ENCODE data around the gene RNF32.

DNA sequence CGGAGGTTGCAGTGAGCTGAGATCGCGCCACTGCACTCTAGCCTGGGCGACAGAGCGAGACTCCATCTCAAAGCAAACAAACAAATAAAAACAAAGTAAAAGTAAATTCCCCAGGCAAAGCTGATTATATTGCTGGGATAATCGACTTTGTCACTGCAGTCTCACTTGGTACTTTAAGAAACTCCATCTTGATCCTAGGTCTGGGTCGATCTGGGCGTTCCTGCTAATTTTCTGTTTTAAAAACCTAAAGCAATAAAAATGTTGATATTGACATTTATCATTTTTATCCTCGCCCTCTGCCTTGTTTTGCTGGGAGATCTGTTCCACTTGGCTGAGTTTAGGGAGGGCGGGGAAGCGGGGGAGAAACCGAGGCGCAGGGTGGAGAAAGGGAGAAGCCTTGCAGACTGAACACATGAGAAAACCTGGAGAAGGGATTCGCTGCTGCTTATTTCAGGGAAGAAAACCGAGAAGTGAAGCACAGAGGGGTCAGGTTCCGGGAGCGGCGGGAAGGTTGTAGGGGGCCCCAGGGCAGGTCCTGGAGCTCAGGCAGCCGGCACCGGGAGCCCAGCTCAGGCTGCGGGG, 27.2 kb upstream of the KMT2C start:
- PRO-cap: unidirectional peak, plus-strand start at position 480 of the sequence
- RAMPAGE, long total RNA, 2 experiments: no peak in any of the 2 experiments

GRCh38 chr7:152850301-152851112, 91.0 kb downstream of the ACTR3B start:
- PRO-cap: no peak
- RAMPAGE, long total RNA, 2 experiments: no peak in any of the 2 experiments

DNA sequence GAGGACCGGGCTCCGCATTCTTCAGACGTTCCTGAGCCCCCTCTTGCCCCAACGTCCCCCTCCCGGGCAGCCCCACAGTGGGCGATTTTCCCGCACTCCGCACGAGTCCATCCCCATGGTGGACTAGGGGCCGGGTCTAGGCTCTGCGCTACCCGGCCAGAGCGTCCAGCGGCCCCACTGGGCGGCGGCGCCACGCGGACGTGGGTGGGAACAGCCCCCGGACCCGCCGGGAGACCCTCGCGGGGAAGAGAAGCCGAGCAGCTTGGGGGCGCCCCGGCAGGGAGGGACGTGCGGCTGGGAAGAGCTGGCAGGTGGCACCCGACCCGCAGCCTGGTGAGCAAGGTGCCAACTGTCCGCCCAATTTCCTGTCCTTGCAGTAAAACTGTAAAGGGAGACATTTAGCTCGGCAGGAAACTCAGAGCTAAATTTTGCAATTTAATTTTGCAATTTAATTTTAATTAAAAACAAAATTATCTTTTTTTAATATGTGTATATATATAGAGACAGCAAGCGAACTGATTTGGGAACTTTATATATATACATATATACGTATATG, 166.4 kb downstream of the ACTR3B start:
- PRO-cap: no peak
- RAMPAGE, long total RNA, 2 experiments: no peak in any of the 2 experiments

GRCh38 chr7:153405979-153406891, 646.0 kb upstream of the DPP6 start:
- PRO-cap: no peak
- RAMPAGE, long total RNA, 2 experiments: no peak in any of the 2 experiments

DNA sequence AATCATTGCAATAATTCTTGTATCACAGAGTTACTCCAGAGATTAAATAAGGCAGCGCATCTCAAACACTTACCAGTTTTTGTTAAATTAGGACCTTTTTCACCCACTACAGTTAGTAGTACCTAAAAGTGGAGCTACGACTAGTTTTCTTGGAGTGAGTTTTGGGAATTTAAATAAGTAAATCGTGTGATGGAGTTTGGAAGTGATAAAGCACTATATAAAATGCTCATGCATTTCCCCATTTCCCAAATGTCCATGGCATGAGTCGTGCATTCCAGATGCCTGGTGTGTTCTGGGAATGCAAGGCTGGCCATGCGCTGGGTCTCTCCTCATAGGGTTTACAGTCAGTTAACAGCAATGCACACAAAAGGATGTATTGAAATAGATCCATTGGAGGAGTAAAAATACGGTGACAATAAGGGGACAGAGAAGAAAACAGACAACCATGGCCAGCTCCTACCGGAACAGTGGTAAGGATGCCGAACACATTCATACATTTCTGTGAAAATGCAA, 149.8 kb downstream of the DPP6 start:
- PRO-cap: no peak
- RAMPAGE, long total RNA, 2 experiments: no peak in any of the 2 experiments

DNA sequence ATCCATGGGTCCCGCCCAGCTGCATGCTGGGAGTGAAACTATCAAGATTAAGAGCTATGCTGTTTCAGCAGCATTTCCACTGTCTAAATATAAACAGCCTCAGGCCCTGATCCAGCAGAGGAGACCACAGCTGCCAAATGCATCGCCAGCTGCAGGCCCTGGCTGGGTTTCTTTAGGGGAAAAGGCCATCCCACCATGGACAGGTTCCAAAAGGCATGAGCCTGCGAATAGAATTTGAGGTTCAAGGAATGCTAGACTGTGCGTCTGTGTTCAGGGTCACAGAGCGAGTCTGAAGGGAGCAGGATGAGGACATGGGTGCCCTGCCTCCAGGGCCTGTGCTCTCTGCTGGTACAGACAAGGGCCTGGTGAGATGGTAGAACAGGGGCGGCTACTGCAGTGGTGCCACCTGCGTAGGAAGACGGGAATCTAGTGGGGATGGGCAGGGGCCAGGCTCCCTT, 411.3 kb downstream of the PAXIP1 start:
- PRO-cap: no peak
- RAMPAGE, long total RNA, 2 experiments: no peak in any of the 2 experiments

DNA sequence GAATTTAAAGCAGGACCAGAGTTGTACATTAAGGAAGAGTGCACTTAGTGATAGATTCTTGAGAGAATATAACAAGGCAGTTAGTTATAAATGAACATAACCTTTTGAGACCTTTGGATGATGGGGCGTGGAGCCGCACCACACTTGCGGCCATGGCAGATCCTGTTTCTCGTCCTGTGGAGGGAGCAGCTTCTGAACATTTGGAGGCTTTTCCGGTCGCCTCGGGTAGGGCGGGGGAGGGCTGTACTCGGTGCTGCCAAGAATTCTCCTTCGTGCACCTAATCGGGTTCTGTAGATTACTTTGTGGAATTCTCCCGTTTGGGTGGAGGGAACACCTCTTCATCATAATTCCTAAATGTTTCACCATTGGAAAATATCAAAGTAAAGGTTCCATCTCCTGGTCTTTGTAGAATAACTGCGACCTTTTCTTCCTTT, 321.5 kb downstream of the PAXIP1 start:
- PRO-cap: no peak
- RAMPAGE, long total RNA, 2 experiments: no peak in any of the 2 experiments

GRCh38 chr7:154702814-154703088, 300.2 kb downstream of the PAXIP1 start:
- PRO-cap: unidirectional peak, plus-strand start at chr7:154702976
- RAMPAGE, long total RNA, 2 experiments: no peak in any of the 2 experiments

DNA sequence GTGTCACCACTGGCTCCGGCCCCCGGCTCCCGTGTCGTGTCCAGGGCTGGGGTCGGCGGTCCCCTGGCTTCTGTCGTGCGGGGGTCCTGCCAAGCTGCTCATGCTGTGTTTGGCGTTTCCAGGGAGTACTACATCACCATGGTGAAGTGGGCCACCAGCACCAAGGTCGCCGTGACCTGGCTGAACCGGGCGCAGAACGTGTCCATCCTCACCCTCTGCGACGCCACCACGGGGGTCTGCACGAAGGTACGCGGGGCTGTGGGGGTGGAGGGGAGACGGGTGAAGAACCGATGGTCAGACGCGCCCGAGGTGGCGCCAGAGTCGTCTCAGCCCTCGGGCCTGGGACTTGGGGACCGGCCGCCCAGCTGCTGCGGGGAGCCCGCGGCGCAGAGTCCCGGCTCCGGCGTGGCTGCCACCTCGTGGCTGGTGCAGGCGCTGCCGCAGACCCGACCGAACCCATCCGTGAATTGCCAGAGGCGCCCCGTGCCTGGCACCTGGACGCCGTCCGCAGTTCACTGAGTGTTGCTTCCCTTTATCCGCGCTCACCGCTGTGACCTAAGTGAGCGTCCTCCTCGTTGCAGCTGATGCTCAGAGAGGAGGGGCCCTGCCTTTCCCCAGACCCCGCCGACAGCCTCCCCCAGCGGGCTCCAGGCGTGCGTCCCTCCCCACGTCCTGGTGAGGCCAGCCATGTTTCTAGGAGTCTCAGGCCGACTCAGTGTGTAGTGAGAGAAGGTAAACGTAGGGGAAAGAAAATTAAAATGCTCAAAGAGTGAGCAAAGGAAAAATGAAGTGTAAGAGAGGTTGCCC, 208.8 kb downstream of the PAXIP1 start:
- PRO-cap: no peak
- RAMPAGE, long total RNA, 2 experiments: no peak in any of the 2 experiments

DNA sequence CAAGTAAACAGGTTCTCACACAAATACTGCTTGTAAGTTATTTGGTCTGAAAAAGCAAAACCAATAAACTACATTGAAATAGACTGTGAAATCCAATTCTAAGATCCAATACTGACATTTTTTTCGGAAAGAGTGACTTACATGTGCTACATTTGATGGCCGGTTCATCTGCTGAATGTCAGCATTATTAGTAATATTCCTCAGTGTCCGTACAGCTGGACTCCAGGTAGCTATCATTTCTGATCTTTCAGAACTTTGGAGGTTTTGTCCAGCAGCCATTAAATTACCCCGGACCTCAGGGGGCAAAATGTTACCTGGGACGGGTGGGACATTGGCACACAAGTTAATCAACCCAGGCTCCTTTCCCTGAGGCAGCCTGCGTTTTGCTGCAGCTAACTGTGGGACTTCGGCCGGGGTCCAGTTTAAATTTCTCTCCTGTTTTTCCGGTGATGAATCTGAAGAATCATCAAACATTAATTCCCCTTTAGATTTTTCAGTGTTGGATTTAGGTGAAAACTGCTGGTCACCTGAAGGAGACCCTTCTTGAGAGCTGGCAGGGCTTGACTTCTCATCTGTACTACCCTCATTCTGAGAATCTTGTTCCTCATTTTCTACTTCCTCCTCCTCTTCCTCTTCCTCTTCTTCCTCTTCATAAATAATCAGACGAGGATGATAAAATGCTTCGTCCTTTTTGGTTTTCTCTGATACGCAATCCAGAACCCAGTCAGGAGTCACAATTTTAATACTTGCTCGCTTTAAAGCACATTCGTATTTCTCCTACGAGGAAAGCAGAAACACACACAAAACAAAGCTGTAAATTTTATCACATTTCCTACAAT, 27.1 kb downstream of the PAXIP1 start:
- PRO-cap: no peak
- RAMPAGE, long total RNA, 2 experiments: no peak in any of the 2 experiments

DNA sequence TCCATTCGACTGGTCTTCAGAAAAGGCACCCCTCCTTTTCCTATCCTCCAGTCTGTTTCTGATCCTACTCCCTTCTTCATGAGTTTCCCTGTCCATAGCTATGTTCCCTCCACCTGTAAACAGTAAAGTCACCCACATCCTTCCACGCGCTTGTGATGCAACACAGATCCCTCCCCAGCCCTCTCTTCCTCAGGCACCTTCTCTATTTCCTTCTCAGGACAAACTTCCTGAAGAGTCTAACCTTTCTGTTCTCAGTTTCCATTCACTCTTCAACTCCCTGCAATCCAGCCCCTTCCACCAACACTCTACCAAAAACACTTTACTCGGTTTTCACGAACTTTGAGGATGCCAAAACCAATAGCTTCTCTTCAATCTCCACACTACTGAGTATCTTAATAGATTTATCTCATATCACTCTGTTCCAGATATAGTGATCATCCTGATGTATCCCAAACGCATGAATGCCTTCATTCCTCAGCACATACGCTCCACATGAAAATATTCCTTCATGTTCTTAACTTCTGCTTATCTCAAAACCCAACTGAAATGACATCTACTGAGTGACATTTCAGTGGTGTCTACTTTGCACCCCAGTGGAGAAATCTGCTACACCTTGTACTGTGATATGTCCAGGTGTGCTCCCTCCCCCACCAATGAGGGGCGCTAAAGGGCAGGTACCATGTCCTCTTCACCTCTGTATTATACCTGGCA, 2.4 kb downstream of the PAXIP1 start:
- PRO-cap: no peak
- RAMPAGE, long total RNA, 2 experiments: no peak in any of the 2 experiments

DNA sequence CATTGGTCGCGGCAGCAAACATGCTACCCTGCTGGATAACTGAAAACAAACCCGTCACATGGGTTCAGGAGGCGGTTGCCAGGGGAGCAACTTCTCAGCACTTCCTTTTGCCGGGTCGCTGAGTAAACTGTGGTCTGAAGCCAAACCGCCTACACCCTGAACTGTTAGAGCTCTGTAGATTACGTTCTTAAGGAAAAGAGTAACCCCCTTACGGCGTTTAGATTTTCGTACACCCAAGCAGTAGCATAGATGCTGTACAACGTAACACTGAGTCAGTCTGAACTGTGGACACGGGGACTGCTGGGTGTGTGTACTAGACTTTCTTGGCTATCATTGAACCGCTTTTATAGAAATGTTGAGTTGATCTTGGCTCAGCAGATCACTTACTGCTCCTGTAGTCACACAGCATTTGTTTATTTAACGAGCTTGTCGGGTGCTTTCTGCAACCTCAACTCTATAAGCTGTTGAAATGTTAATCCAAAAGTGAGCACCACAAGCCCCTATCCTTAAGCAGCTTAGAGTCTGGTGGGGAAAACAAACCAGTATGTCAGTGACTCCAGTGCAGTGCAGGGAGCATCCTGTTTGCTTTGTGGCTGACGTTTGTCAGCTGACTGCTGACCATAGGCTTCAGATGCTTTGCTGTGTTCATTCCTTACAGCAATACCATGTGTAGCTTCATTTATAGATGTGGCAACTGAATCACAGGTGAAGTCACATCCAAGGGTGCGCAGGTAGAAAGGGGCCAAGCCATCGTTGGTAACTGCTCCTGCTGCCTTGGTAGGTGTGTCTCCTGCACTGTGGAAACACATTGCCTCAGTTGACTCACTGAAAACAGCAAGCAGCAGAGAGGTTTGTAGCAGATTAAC, 1.6 kb downstream of the INSIG1 start:
- PRO-cap: bidirectional peak, plus-strand start at position 67 of the sequence, minus-strand start outside the sequence; unidirectional peak, plus-strand start at position 275 of the sequence
- RAMPAGE, long total RNA, 2 experiments: no peak in any of the 2 experiments

DNA sequence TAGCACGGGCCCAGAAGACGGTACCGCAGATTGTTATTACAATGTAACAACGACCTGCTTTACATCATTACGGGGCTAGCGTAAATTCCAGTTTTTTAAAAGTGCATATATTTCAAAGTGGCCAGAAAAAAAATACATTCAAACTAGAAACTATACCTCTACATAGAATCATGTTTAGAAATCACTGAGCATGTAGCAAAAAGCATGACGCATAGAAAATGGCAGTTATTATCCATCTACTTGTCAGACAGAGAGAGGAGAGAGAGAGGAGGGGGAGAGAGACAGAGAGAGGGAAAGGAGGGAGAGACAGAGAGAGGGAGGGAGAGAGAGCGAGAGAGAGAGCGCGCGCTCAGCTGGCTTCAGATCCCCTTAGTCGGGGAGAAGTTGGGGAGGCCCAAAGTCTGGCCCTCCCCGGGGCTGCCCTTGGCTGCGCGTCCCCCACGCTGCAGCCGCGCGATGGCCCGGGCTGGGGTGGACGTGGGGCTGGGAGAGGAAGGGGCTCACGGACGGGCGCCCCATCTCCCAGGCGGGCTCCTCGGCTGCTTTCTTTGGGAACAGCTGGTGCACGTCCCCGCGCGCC, 37.1 kb downstream of the CNPY1 start:
- PRO-cap: no peak
- RAMPAGE, long total RNA, 2 experiments: no peak in any of the 2 experiments

DNA sequence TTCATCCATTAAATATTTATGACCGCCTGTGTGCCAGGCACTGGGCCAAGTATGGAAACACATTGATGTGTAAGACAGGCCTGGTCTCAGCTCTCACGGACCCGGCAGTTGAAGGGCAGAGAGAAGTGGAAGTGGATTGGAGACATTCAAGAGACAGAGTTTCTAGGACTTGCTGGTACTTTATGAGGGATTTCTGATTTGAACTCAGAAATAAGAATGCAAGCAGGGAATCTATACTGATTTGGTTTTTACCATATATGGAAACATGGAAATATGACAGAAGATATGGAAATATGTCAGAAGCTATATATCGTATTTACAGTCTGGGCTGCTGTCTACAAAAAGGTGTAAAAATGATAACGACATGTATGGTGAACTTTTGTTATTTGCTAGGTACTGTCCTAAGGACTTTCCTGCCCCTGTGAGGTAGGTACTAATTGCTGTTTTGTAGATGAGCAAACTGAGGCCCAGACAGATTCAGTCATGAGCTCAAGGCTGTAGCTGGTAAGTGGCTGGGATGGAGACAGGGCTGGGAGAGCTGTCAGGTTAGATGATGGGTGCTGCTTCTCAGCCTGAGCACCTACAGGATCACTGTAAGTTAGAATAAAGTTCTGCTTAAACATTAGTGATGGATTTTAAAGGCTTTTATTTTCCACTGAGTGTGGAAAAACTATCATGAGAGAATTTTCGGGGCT, 82.0 kb downstream of the SHH start:
- PRO-cap: no peak
- RAMPAGE, long total RNA, 2 experiments: start-site peak on the plus strand in 1 of 2 experiments, centred at position 224 of the sequence, 6 reads per replicate

DNA sequence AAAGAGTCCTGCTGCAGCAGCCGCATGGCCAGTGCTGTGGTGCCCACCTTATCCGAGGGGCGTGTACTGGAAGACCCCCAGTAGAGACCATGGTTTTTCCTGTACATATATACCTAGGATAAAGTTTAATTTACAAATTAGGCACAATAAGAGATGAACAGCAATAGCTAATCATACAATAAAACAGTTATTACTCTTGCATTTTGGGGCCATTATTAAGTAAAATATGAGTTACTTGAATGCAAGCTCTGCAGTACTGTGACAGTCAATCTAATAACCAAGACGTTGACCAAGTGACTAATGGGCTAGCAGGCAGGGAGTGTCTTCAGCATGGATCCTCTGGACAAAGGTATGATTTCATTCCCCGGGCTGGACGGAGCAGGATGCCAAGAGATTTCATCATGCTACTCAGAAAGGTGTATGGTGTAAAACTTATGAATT, 81.0 kb downstream of the SHH start:
- PRO-cap: no peak
- RAMPAGE, long total RNA, 2 experiments: no peak in any of the 2 experiments

- PRO-cap: unidirectional peak, minus-strand start at chr7:155803607
- RAMPAGE, long total RNA, 2 experiments: no peak in any of the 2 experiments
These were observed 9.0 kb downstream of the SHH start for GRCh38 chr7:155803342-155803655.

- PRO-cap: bidirectional peak, plus-strand start at chr7:156640774, minus-strand start at chr7:156640537; bidirectional peak, plus-strand start at chr7:156641144, minus-strand start at chr7:156641159
- RAMPAGE, long total RNA, 2 experiments: start-site peak on the plus strand in 2 of 2 experiments, at chr7:156640680-156640791 at its widest, 10 to 40 reads per replicate
These were observed at the start of gene RNF32 for GRCh38 chr7:156640638-156641538. TSS of gene RNF32 (plus strand) at chr7:156640774.

- PRO-cap: no peak
- RAMPAGE, long total RNA, 2 experiments: no peak in any of the 2 experiments
These were observed 747 bp upstream of the NOM1 start for GRCh38 chr7:156948641-156949289.

DNA sequence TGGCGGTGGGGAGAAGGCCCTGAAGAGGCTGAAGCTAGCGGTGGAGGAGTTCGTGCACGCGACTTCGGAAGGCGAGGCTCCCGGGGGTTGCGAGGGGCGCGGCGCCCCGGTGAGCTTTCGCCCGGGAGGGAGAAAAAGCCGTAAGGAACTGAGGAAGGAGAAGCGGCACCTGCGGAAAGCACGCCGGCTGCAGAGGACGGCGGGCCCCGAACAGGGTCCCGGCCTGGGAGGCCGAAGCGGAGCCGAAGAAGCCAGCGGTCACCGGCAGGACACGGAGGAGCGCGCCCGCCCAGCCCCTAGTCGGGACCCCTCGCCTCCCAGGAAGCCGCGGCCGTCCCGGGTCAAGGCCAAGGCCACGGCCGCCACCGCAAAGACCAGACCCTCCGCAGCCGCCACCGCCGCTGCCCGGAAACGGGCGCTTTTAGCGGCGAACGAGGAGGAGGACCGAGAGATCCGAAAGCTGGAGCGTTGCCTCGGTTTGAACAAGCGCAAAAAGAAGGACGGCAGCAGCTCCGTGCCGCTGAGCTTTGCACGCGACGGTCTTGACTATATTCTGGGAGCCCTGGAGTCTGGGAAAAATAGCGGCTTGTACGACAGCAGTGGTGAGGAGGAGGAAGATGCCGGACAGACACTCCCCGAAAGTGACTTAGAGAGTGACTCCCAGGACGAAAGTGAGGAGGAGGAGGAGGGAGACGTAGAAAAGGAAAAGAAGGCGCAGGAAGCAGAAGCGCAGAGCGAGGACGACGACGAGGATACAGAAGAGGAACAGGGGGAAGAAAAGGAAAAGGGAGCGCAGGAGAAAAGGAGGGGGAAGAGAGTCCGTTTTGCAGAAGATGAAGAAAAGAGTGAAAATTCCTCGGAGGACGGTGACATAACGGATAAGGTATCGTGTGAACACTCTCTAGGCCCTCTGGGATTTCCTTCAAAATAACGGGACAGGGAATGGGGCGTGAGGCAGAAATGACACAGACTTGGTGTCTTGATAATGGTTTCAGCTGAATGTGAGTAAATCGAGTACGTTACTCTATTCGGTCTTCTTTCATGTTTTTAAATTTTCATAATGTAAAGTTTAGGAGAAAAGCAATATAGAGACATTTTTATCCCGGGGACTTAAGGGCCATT, 691 bp downstream of the NOM1 start:
- PRO-cap: no peak
- RAMPAGE, long total RNA, 2 experiments: start-site peak on the plus strand in 1 of 2 experiments, centred at position 565 of the sequence, 29 reads per replicate

DNA sequence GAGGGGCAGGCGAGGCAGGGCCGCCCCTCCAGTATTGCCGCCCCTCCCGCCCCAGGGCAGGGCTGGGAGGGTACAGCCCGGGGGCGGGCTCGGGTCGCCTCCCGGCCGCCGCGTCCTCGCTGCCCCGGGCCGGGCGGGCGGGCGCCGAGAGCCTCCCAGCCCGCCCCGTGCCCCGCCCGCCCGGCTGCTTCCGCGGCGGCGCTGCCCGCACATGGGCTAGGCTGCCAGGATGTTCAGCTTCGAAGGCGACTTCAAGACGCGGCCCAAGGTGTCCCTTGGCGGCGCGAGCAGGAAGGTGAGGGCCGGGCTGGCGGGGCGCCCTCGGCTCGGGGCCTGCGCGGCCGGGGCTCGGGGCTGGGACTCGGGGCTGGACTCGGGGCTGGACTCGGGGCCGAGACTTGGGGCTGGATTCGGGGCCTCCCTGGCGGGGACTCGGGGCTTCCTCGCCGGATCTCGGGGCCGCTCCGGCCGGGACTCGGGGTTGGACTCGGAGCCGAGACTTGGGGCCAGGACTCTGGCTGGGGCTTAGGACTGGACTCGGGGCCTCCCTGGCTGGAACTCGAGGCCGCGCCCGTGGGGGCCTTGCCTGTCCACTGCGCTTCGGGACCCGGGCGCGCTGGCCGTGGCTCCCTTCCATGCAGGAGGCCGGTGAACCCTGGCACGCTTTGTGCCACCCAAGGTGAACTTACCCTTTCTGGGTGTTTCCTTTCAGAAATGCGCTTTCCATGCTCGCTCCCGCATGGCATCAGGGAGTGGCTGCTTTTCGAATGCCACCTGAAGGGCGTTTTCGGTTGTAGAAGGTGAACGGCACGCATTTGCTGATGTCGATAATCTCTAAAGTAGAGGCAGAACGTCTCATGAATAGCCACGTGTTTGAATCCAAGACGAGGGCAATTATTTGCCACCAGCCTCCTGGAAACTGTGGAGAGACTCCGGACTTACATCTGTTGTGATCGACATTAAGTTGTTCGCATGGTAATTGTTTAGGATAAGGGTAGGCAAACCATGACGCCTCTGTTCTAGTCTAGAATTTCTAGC, 637 bp downstream of the UBE3C start:
- PRO-cap: no peak
- RAMPAGE, long total RNA, 2 experiments: start-site peak on the plus strand in 1 of 2 experiments, centred at position 197 of the sequence, 43 reads per replicate

Data from body of pancreas (tissue), 2 donors.